Epithelial cell of esophagus (primary cell): ENCODE results near the genes FOXJ2, AICDA and RIMKLB.

DNA sequence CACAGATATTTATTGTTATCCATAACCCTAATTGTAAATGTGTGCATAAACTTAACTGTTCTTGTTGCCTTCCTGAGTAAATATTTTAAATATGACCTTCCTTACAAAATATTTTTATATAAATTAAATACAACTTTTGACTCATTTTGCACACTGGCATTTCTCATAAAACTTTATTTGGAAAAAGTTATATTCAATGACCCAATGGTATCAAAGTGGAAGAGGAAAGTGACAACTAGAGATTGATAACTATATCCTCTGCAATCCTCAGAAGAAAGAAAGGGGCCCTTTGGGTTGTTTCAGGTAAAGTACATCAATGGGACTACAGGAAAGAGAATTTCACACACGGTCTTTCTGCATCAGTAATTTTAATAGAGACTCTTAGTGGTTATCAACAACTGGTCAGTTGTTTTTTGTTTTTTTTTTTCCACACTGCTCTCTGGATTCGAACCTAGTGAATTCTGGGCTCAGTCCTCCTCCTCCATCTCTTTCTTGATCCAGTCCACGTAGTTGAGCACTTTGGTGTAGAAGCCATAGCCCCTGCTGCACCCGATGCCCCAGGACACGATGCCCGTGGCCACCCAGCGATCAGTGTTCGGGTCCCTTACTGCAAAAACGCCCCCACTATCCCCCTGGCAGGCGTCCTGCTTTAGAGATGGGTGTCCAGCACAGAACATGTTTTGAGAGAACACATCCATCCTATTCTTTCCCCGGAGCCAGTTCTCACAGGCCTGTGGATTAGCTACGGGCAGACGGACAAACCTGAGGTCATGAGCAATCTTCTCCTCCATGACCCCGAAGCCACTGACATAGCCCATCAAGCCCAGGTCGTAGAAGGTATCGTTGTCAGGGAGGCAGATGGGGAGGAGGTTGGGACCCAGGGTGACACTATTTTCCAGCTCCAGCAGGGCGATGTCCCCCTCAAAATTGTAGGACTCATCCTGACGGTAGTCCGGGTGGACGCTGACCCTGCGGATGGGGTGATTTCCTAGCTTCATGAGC lies 11.9 kb downstream of the C1R start:
- RRBS, result no CpG with 5 or more reads among the region's 21 CpGs

GRCh38 chr12:7090693-7091259 lies 1.5 kb downstream of the C1R start:
- RRBS, result no CpG with 5 or more reads among the region's 9 CpGs

GRCh38 chr12:7123694-7124271 lies 4.9 kb downstream of the RBP5 start:
- RRBS, result no CpG with 5 or more reads among the region's 9 CpGs

DNA sequence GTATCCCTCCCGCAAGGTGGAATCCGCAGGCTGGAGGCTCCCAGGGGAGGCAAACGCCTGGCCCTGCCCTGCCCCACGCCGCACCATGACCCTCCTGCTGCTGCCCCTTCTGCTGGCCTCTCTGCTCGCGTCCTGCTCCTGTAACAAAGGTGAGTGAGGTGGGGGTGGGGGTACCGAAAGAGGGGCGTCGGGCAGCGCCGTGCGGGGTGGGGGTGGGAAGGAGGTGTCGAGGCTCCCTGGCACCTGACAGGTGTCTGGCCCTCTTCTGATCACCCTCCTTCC lies 334 bp downstream of the CLSTN3 start:
- RRBS, result no CpG with 5 or more reads among the region's 14 CpGs

GRCh38 chr12:7501047-7501632 lies 2.4 kb downstream of the CD163 start:
- RRBS, result no CpG with 5 or more reads among the region's 6 CpGs

DNA sequence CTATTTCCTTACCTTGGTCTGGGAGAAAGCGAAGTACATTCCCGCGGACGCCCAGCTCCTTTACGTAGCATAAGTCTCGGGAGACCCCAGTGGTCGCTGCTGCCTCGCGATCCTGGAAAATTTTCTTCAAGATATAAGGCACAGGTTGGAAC lies 250 bp downstream of the GDF3 start:
- RRBS, result no CpG with 5 or more reads among the region's 9 CpGs

GRCh38 chr12:7932534-7932930 lies 3.5 kb downstream of the SLC2A3 start:
- RRBS, result no CpG with 5 or more reads among the region's 2 CpGs

- RRBS, result no CpG with 5 or more reads among the region's 3 CpGs
These were observed 1.9 kb downstream of the SLC2A3 start for GRCh38 chr12:7934144-7934415.

- RRBS, result 3% methylated on average over 48 of the region's 92 CpGs
These were observed at the start of gene FOXJ2 for GRCh38 chr12:8032260-8033136. TSS of gene FOXJ2 (plus strand) at chr12:8032716.

DNA sequence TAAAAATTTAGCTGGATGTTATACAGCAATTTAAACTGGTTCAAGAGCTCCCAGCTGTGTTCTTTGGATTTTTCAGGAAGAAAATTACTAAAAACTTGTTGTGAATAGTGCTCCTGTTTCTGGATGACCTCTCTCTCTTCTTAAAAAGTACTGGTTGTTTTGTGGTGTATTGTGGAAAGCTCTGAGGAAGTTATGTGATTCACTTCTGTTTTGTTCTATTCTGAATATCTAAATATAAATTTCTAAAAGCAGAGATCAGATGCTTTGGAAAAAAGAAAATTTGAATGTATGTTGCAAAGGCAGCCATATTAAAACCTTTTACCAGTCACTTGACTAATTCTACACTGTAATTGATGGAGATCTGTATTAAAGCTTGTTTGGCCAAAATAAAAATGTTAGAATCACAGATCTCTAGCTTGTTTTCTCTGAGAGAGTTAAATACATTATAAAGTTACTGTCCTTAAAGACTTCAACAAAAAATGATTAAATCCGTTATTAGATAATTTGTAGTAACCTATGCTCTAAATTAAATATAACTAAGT lies 3.5 kb upstream of the C3AR1 start:
- RRBS, result no CpG with 5 or more reads among the region's 1 CpG

DNA sequence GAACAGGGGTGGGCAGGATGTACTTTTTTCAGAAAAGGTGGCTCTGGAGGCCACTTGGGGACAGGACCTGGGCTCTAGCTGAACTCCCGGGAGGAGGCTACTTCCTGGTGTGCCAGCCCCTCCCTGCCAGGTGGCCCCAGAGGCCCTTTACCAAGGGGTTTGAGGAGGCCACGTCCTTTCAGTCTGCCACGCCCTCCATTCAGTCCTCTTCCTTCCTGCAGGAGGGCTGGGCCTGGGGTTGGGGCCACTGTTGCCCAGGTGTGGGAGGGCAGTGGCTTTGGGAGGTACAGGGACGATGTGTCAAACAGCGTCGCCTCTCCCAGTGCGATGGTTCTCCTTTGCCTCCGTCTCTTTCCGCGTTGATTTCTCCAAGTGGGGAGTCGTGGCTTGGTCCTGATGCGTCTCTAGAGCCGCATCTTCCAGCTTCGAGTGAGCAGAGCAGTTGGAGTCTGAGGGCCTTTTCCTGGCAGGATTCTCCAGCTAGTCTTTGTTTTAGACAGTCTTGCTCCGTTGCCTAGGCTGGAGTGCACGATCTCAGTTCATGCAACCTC lies 553 bp upstream of the FAM90A1 start:
- RRBS, result no CpG with 5 or more reads among the region's 16 CpGs

DNA sequence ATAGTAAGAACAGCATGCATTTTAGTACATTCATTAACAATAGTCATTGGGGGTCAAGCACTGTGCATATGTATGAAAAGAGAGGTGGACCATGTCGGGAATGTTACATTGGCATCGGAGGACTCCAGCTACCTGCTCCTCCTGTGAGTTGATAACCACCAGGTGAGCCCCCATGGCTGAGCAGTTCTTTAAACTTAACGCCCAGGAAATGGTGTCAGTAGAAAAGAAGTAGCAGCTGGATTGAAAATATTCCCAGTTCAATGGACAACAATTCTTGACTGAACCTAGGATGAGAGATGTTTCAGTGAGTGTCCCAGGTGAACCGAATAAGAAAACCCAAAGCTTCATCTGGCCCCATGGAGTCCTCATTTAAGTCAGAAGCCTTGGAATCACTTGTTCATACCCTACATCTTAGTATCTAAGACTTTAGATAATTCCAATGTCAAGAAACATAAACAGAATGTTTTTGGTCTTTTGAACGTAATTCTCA lies 3.7 kb downstream of the CLEC4E start:
- RRBS, result no CpG with 5 or more reads among the region's 5 CpGs

DNA sequence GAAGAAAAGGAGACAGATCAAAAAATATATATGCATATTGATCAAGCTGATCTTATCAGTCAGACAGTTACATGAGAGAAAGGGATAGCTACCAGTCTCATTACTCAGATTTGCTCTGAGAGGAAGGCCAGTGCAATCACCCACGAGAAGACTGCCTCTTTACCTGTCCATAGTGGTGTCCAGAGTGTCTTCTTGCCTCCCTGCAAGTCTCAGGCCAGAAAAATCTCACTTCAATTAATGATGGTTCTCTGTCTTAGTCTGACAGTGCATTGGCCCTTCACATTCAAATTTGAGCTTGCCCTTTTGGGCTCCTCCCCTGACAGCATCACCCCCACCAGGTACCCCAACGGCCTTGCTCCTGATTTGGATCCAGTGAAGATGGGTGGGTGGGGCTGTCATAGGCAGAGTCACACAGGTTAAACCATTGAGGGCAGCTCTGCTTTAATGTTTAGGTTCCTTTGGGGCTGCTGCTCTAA lies at the start of gene AICDA:
TSS of gene AICDA (minus strand) at position 263 of the 476 bp plus-strand sequence.
- RRBS, result no CpG with 5 or more reads among the region's 2 CpGs

GRCh38 chr12:8635407-8636500 lies 23.1 kb upstream of the AICDA start:
- RRBS, result no CpG with 5 or more reads among the region's 22 CpGs

DNA sequence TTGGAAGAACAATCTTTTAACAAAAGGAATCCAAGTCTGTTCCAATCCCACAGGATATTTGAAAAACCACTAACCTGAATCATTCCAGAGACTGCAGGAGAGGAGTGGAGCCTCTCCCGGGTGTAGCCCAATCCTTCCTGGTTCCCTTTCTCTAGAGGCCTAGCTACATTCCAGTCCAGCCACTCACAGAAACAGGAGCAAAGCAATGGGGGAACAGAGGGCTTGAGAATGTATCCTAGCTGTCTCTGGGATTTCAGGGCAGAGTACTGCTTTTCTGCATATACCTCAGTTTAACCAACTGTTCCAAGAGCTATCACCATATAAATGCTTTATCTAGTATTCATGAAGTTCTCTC lies 4.2 kb downstream of the MFAP5 start:
- RRBS, result no CpG with 5 or more reads among the region's 1 CpG

DNA sequence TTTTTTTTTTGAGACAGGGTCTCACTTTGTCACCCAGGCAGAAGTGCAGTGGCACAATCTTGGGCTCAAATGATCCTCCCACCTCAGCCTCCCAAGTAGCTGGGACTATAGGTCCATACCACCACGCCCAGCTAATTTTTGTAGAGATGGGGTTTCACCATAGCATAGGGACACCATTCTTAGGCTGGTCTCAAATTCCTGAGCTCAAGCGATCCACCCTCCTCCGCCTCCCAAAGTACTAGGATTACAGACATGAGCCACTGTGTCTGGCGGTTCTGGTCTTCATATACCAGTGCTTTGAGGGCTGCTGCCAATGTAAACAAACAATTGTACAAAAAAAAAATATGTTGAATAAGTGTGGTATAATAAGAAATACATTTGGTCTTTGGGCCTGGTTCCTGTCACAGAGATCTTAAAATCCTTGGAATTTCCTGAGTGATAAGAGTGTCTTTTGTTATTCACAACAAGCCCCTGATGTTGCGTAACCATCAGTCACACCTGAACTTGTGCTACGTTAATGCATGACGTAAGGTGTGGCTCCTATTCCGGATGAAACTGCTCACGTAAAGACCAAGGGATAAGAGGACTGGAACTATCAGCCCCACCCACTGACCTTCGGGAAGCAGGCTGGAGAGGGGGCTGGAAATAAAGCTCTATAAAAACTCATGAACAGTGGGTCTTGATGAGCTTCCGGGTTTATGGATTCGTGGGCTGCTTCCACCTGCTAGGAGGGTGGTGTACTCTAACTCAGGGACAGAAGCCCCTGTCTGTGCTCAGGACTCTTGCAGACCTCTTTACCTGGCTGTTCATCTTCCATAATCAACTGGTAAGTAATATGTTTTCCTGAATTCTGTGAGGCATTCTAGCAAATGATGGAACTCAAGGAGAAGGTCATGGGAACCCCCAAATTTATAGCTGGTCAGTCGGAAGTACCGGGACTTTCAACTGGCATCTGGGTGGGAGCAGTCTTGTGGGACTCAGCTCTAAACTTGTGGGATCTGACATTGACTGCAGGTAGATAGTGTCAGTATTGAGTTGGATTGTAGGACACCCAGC lies 16.5 kb upstream of the RIMKLB start:
- RRBS, result no CpG with 5 or more reads among the region's 14 CpGs

DNA sequence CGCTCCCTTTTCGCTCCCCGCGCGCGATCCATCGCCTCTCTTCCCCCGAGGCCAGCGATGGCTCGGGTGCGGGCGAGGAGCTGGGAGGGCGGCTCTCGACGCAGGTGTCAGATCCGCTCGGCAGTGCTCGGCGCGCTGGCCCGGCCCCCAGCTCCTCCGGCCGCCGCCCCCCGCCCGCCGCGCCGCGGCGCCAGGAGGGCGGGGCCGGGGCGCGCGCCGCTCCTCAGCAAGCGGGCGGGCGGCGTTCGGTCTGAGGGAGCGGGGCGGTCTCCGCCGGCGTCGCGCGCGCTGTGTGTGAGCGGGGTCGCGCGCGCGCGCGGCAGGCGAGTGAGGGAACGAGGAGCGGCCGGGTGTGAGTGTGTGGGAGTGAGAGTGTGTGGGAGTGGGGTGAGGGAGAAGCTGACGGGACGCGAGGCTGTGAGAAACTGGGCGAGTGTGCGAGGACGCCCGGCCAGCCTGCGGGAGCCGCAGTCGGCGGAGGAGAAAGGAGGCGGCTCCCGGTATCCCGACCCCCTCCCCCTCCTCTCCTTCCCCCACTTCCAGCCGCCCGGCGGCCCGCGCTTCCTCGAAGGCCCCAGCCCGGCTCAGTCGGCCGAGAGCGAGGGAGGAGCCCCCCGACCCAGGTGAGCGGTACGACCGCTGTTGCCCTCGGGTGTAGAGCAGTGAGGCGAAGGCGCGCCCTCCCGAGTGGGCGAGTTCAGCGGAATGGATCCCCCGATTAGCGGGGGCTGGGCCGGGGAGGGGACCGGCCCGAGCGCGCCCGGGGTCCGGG lies at the start of gene RIMKLB:
TSS of gene RIMKLB (plus strand) at position 317 of the 772 bp plus-strand sequence.
- RRBS, result 2% methylated on average over 49 of the region's 107 CpGs

- RRBS, result no CpG with 5 or more reads among the region's 4 CpGs
These were observed 1.8 kb downstream of the RIMKLB start for GRCh38 chr12:8699606-8700066.

DNA sequence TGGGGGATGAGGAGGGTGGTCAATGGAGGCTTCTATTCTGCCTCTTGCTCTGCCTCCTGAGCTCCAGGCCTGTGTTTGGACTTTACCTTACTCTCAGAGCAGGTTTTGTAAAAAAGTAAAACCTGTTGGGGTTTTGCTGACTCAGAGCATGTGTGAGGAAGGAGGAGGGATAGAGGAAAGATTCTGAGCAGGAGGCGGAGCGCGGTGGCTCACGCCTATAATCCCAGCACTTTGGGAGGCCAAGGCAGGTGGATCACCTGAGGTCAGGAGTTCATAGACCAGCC lies 6.7 kb downstream of the A2ML1 start:
- RRBS, result no CpG with 5 or more reads among the region's 4 CpGs

DNA sequence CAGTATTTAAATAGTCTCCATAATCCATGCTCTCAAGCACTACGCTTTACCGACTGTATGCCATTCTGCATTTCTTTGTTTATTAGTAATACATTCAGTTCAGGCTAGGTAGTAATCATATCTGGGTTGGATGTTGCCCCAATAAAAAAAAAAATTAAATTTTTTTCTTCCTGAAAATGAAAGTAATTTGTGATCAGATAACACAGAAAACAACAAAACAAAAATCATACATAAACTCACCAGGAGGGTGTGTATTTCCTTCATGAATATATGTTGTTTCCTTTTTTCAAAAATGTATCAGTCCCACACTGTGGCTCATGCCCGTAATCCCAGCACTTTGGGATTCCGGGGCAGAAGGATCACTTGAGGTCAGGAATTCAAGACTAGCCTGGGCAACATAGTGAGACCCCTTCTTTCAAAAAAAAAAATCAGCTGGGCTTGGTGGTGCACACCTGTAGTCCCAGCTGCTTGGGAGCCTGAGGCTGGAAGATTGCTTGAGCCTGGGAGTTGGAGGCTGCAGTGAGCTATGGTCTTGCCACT lies 1.5 kb upstream of the M6PR start:
- RRBS, result no CpG with 5 or more reads among the region's 4 CpGs